HTERT-HM (cell line): ENCODE measurements around a stretch of chr7.

GRCh38 chr7:5320369-5320764, 37.6 kb downstream of the SLC29A4 start:
- RRBS, result no CpG with 5 or more reads among the region's 13 CpGs

DNA sequence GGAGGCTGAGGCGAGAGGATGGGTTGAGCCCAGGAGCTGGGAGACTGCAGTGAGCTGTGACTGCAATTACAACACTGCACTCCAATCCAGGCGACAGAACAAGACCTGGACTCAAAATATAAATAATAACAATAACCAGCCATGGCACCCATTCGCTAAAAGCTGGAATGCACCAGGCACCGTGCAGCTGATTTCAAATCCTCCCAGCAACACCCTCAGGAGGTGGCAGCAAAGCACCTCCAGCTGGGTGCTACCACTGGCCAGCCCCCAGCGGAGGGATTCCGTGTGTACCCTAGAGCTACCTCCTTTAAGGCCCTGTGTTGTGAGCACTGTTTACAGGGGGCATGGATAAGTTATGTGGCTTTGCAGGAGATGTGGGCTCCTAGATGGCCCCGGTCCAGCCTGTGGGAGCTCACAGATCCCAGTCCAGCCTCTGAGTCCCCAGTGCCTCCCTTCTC, 27.2 kb downstream of the TNRC18 start:
- RRBS, result no CpG with 5 or more reads among the region's 7 CpGs

DNA sequence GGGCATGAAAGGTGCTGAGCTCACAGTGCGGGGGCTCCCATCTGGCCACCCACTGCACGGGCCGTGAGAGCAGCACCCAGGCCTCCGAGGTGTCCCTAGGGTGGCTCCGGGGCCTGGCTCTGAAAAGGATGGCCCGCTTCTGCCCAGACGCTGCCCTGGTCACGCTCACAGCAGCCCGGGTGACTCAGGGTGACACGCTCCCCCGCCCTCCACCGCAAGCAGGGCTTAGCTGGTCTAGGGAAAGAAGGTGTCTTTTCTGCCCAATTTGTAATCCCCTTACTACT, 18.5 kb downstream of the FBXL18 start:
- RRBS, result 24% methylated on average over 5 of the region's 12 CpGs

GRCh38 chr7:5525056-5526296, 4.9 kb downstream of the ACTB start:
- RRBS, result no CpG with 5 or more reads among the region's 17 CpGs

DNA sequence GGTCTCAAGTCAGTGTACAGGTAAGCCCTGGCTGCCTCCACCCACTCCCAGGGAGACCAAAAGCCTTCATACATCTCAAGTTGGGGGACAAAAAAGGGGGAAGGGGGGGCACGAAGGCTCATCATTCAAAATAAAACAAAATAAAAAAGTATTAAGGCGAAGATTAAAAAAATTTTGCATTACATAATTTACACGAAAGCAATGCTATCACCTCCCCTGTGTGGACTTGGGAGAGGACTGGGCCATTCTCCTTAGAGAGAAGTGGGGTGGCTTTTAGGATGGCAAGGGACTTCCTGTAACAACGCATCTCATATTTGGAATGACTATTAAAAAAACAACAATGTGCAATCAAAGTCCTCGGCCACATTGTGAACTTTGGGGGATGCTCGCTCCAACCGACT, 3.2 kb downstream of the ACTB start:
- RRBS, result no CpG with 5 or more reads among the region's 7 CpGs

DNA sequence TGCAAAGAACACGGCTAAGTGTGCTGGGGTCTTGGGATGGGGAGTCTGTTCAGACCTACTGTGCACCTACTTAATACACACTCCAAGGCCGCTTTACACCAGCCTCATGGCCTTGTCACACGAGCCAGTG, 1.7 kb downstream of the ACTB start:
- RRBS, result no CpG with 5 or more reads among the region's 3 CpGs

DNA sequence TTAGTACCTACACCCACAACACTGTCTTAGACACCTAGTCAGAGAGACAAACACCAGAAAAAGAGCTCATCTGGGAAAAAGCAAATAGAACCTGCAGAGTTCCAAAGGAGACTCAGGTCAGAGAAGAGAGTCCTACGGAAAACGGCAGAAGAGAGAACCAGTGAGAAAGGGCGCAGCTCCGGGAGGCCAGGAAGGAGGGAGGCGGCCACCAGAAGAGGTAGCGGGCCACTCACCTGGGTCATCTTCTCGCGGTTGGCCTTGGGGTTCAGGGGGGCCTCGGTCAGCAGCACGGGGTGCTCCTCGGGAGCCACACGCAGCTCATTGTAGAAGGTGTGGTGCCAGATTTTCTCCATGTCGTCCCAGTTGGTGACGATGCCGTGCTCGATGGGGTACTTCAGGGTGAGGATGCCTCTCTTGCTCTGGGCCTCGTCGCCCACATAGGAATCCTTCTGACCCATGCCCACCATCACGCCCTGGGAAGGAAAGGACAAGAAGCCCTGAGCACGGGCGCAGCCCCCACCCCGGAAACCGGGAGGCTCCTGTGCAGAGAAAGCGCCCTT, 1.4 kb downstream of the ACTB start:
- RRBS, result 2% methylated on average over 2 of the region's 24 CpGs

DNA sequence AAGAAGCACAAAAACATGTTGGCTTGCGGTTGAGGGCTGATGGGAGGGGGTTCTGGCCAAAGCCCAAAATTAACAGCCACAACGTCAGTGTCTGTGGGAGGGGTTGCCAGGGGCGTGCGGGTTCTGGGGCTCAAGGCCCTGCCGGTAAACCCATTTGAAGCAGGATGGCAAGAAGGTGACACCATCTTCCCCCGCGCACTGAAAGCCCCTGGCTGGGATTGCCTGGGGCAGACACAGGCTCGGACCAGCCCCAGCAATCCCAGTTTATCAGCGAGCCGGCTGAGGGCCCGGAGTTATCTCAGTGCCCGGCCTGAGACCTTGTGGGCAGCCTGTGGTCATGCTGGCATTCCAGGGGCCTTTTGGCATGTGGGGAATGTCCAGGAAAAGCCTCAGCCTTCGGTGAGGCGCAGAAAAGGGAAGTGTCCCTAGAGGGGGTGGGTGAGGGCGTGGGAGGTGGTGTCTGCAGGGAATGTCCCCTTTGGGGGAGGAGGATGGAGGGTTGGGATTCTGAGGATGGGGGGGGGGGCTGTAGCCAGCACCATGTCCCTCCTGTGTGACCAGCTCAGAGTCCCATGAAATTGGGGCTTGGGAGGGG, 1.2 kb upstream of the FSCN1 start:
- RRBS, result no CpG with 5 or more reads among the region's 15 CpGs

DNA sequence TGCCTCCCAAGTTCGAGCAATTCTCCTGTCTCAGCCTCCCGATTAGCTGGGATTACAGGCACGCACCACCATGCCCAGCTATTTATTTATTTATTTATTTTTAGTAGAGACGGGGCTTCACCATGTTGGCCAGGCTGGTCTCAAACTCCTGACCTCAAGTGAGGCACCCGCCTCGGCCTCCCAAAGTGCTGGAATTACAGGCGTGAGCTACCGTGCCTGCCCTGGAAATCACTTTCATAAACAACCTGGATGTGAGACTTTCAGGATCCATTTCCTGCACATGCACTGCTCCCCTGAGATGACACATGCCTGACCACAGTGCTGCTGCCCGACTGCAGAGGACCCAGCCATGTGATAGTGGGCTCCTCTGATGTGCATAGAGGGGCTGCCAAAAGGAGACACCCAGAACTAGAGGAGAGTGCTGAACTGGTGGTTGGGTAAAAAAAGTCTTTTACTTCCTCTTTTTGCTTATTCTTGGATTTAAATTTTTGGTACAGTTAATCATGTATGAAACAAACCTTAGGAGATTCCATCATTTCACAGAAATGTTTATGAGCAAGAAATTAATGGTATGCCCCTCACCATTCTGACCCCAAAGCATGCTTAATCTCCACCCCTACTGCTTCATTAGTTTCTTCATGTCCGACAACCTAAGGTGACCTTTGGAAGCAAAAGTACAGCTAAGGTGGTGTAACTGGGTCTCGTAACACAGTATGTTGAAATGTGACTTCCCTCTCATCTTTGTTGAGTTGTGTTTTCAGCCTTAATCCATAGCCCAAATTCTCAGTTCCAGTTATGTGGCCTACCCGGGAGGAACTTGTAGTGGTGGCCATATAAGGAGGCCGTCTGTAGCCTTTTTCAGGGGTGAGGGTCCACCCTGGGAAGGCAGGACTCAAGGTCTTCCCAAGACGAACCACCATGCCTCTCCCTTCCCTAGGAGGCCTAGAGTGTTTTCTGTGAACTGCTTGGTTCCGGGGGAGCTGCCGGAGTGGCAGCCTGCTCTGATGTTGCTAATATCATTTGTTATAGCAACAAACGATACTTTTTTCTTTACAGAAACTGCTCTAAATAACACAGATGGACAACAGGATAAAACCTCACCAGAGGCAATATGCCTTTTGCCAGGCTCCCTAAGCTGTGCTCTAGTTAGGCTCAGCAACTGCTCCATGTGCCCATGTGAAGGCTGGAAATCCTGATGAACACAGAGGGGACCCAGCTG, 77.8 kb downstream of the FSCN1 start:
- RRBS, result no CpG with 5 or more reads among the region's 17 CpGs

DNA sequence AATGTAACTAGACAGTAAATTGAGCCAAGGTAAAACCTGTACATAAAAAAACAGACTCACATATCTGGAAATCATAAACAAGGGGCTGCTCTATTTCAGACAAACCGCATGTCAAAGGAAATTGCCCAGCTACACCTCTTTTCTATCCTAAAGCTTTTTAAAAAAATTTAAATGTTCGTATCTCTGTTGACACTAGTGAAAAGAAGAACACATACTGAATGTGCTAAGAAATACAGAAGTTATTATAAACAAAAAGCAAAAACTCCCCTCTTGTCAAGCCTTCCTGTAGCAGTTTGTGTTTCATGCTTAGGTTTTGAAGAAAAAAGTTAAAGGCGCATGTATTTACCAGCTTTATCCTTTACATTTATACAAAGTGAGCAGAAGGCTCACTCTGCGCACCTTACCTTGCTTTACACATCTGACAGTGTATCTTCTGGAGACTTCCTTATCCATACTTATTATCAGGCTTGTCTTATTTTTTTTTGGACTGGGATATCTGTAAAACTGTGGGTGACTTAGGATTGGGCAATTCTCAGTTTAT, 93.1 kb downstream of the RNF216 start:
- RRBS, result no CpG with 5 or more reads among the region's 4 CpGs

DNA sequence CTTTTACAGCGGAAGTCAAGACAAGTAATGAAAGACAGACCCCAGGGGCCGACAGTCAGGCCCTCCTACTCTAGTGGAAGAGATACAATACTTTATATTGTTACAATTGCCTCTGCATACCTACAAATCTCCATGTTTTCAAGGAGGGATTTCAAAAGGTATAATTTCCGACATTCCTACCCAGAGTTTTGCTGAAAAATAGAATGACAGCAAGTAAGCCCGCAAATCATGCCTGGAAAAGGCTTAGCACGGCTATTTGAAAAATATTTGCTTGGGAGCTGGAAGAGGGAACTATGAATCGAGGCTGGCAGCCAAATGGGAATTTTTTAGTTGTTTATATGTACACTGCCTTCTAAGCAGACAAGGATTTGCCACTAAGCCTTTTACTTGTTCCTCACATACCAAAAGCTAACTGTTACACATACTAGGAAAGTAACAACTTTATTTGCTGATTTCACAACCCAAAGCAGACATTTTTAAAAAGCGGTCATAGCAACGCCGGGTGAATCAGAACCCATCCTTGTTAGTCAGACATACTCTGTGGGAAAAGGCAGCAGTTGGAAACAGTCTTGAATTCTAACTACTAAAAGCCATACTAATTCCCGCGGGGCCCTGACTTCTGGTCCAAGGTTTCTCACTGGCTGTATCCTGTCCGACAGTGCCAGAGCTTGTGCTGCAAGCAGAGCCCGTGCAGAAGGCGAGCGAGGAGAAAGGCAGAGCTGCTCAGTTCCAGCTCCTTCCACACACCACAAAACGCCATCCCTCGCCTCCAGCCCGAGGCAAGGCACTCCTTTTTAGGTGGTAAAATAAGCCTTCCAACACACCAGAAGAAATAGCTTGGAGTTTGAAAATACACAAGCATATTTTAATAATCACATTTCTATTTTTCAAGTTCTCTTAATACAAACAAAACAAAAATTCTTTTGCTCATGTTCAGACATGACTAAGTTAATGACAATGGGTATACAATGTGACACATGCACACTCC, 89.3 kb downstream of the RNF216 start:
- RRBS, result no CpG with 5 or more reads among the region's 18 CpGs

GRCh38 chr7:5995362-5995886, 13.4 kb downstream of the PMS2 start:
- RRBS, result no CpG with 5 or more reads among the region's 9 CpGs

DNA sequence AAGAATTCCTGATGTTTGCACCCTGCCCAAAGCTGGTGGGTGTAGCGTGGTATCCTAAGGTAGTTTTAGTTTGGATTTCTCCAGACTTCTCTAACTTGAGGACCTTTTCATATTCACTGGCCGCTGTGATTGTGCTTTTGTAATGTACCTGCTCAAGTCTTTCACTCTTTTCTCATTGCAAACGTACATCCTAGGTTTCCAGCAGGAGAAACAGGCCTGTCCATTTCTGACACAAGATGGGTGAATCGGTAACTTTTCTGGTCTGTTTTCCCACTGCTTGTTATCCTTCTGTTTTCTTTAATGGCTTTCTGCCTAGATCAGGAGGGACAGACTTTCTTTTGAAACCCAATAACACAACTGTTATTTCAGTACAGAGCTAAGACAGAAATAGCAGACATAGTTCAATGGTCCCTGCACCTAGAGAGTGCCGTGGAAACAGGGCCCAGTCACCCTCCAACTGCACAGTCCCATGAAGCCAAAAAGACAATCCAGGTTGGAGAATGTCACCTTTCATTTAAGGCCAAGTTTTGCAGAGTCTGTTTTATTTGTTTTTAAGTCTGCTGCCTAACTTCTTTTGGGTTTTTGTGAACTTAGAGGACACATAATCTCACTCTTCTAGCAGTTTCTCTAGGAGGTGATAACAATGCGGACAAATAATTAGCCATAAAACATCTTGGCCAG, 2.4 kb downstream of the AIMP2 start:
- RRBS, result no CpG with 5 or more reads among the region's 6 CpGs

- RRBS, result no CpG with 5 or more reads among the region's 8 CpGs
These were observed 1.7 kb downstream of the USP42 start for GRCh38 chr7:6106257-6106954.

- RRBS, result no CpG with 5 or more reads among the region's 8 CpGs
These were observed 15.9 kb downstream of the CYTH3 start for GRCh38 chr7:6256384-6257090.

DNA sequence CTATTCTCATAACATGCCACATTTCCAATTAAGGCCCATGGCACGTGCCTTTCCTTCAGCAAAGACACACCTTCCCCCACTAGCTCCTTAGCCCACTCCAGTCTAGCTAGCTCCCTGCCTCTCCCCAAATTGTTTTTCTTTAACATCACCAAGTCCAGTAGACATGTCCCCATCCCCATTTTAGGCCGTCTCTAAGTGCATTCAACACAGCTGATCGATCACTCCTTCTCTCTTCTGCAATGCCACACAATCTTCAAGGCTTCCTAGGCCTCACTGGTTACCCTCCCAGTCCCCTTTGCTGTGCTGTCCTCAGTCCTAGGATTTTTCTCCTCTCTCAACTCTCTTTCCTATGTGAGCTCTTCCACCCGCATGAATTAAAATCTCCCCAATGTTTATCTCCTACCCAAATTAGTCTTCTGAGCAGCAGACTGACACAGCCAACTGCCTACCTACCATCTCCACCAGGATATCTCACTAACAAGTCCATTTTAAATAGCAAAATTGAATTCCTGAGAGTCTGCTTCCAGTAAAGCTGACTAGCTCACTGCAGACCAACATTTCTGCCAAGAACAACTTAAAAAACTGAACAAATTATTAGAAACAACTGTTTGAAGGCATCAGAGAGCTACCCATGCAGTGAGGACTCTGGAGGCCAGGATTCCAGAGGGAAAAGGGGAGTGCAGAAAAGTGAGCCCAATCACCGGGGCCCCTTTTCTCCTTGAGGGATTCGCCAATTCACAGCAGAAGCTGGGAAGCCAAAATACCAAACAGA, 11.8 kb downstream of the CYTH3 start:
- RRBS, result no CpG with 5 or more reads among the region's 6 CpGs

DNA sequence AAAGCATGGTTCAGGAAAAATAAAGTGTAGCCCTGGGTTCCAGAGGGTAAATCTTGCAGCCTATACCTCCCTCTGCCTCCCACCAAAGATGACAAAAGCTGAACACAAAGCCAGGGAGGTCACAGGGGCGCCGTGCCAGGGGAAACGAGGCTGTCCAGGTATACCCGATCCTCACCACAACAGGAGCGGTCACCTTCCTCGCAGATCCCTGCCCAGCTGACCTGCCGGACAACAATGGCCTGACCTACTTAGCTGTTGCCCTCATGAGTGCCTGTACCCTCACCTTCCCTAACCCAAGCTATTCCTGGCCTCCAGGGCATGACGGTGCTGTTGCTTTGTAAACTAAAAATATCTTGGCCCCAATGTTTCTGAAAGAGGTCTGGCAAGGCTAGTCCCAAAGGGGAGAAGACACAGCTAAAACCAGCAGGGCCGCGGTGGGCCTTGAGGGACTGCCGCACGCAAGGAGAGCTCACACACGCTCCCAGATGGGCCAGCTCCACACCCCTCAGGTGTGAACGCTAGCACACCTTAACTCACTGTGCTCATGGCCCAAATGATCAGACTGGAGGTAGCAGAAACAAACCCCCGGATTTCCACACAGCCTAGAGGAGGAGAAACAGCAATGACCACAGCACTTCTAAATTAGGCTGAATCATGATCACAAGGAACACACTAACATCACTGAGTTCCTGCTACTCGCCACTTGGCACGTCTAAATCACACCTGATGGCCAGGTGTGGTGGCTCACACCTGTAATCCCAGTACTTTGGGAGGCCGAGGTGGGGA, 10.1 kb downstream of the FAM220A start:
- RRBS, result no CpG with 5 or more reads among the region's 18 CpGs

DNA sequence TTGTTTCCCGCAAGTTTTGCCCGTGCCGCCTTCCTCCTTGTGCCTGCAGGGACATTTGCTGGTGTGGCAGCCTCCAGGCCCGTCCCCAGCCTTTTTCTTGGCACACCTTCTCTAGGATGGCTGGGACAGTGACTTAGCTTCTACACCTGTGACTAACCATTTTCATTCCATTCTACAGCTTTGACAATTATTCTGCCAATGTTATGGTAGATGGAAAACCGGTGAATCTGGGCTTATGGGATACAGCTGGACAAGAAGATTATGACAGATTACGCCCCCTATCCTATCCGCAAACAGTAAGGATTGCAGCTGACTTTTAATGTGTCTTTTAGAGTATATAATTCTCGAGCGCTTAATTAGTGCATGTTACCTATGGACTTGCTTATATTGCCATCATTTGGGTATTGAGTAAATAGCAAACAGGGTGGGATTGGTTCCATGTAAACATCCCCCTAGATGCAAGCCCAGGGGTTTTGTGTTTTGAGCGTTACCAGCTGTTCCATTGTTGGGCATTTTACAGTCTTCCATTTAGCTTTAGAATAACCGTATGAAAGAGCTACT, 17.5 kb downstream of the RAC1 start:
- RRBS, result no CpG with 5 or more reads among the region's 11 CpGs

DNA sequence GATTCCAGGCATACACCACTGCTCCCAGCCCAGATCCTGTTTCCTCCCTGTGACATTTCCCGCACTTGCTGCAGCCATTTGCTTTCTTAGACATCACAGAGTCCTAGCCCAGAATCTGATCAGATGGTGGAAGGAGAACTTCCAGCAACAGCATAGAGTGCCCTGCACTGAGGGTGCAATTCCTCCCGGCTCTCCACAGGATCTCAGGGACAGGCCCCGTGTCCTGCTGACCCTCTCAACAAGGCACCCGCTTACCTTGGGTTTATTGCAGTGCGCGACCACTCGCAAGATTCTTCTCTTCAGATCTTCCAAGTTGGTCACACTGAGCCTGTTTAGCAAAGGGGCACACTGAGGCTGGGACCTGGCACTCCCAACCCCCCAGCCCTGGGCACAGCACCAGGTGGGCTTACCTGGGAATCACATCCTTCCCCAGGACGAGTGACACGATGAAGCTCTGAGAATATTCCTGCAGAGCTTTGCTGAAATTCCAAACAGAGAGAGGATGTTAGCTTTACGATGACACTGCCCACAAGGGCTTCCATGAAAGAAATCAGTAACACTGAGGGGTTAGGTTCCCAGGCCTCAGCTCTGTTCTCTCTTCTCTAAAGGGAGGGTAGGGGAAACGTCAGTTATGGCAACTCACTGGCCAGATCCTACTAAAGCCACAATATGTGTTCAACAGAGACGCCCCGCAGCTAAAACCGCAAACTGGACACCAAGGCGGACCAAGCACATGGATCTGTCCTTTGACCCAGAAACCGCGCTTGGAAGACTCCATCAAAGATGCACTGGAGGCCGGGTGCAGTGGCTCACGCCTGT, 35.0 kb downstream of the DAGLB start:
- RRBS, result no CpG with 5 or more reads among the region's 19 CpGs

- RRBS, result no CpG with 5 or more reads among the region's 22 CpGs
These were observed 25.6 kb downstream of the DAGLB start for GRCh38 chr7:6422127-6422665.